ENCODE data around the gene IKZF1.

DNA sequence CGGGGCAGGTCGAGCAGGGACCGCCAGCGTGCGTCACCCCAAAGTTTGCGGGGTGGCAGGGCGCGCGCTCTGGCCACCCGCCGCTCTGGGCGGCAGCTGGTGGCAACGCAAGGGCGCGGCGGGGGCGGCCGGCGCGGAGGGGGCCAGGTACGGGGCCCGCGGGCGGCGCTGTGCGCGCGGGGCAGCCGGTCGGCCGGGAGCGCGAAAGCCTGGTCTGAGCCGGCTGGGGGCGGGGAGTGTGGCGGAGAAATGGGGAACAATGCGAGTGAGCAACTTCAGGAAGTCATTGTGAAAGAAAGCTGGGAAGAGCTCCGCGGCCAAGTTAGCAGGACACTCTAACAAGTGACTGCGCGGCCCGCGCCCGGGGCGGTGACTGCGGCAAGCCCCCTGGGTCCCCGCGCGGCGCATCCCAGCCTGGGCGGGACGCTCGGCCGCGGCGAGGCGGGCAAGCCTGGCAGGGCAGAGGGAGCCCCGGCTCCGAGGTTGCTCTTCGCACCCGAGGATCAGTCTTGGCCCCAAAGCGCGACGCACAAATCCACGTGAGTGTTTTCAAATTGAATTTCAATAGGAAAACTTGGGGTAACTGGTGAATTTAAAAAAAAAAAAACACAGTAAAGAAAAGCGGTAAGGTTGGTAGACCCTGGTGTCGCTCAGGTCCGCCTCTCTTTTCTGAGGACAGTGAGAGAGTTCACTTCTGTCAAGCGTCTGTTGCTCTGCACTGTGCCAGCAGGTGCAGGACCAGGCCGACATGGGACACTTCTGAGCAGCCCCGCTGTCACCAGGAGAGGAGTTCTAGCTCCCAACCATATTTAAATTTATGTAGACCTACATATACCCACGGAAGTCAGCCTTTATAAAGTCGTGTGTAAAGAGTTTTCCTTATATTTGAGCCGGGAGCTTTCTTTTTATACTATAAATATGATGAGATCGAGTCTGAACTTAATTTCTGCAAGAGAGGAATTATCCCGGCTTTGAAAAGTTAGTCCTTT, at the start of gene IKZF1:
TSS of gene IKZF1 (plus strand) at position 333 of the 989 bp plus-strand sequence.
- PRO-cap, result bidirectional peak, plus-strand start at position 286 of the sequence, minus-strand start at position 216 of the sequence; unidirectional peak, minus-strand start at position 375 of the sequence

DNA sequence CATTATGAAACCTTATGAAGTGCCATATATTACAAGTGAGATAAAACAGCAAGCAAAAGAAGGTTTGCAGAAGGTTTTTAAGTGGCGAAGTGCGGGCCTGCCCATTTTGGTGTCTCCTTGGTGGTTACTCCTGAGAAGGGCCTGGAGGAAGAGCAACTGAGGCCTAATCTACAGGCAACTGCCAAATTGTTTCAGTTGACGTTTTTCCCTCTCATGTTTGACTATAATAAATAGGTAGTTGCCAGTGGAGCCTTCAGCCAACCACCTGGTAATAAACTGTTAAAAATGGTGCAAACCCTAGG, 3.6 kb downstream of the IKZF1 start:
- PRO-cap, result no peak

GRCh38 chr7:50308433-50309630, 4.3 kb downstream of the IKZF1 start:
- PRO-cap, result no peak

DNA sequence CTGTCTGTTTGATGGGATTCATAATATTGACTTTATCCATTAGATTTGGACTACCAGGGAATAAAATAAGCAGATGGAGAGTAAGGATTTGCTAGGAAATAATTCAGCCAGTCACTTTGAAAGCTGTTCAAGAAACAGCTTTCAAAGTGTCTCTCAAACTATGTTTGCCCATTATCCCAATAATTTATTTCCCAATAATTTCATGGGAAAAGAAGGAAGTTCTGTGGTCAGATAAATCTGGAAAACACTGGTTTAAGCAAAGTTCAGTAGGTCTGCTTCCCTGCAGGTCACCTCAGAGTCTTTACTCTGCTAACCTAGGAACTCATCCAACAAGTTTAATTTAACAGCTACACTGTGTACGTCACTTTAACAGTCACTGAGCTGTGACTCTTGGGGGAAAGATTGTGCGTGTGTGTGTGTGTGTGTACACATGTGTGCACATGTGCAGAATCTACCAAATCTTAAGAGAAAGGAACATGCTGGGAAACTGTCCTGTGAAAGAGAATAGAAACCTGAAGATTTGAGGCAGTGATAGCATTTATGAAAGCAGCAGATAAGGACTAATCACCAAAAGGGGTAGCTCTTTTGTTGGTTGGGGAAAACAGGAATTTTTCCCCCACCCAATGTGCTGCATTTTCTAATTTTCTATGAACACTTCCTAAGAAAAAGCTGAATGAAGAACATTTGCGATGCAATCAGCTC, 62.5 kb downstream of the IKZF1 start:
- PRO-cap, result no peak

GRCh38 chr7:50534748-50535298, 30.4 kb downstream of the DDC start:
- PRO-cap, result no peak

DNA sequence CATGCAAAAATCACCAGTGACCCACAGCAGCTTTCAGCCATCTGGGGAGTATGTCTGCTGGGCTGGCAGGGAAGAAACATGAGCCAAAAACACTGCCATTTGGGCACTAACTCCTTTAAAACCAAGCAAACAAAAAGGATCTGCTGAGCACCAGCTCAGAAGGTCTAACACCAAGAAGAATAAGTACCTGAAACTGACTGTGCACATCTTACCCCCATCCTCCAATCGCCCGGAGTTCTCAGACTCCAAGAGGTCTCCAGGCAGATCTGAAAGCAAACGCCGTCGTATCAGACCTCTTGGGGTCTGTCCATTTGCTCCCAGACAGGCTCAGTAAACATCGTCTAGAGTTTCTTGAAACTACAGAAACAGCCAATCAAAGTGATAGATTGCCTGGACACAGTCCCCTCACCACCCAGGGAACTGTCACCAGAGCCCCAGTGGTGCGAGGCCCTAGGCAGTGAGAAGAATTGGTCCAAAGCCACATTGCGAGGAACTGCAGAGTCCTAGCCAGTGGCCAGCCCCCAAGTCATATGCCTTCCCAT, 80.3 kb upstream of the DDC start:
- PRO-cap, result no peak

GRCh38 chr7:50656630-50656988, 91.4 kb upstream of the DDC start:
- PRO-cap, result no peak

DNA sequence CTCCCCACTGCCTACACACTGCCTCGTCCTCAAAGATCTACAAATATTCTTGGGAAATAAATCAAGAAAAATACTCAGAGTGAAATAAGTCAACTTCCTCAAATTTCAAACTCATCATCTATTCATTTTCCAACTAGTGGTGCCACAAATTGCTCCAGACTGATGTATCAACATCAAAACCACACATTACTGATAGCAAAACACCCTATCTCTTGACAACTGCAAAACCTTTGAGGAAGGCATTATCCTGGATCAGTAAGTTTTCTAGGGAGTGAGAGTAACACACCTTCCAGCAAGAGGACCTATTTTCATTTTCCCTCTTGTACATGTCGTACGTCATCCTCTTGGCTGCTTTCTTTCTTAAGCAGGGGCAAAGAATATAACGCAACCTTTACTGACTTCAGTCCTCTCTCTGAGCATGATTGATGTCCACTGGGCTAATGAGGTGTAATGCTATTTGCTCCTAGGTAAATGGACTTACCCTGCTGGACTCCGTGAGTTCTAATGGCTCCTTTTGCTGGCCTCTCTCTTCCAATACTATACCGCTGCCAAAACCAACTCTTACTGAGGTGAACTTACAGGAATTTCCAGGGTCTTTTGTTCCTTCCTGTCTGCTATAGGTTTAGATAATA, 87.5 kb downstream of the GRB10 start:
- PRO-cap, result no peak

- PRO-cap, result no peak
Observed at GRCh38 chr7:50697646-50698251, 84.9 kb downstream of the GRB10 start.

- PRO-cap, result no peak
Observed at GRCh38 chr7:50712568-50712898, 70.2 kb downstream of the GRB10 start.

DNA sequence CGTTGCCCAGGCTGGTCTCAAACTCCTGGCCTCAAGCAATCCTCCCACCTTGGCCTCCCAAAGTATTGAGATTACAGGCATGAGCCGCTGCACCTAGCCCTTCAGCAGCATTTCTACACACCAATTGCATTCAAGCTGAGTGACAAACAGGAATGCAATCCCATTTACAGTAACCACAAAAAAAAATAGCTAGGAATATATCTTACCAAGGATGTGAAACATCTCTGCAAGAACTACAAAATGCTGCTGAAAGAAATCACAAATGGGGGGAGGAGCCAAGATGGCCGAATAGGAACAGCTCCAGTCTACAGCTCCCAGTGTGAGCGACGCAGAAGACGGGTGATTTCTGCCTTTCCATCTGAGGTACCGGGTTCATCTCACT, 115.9 kb upstream of the GRB10 start:
- PRO-cap, result unidirectional peak, plus-strand start at position 259 of the sequence

DNA sequence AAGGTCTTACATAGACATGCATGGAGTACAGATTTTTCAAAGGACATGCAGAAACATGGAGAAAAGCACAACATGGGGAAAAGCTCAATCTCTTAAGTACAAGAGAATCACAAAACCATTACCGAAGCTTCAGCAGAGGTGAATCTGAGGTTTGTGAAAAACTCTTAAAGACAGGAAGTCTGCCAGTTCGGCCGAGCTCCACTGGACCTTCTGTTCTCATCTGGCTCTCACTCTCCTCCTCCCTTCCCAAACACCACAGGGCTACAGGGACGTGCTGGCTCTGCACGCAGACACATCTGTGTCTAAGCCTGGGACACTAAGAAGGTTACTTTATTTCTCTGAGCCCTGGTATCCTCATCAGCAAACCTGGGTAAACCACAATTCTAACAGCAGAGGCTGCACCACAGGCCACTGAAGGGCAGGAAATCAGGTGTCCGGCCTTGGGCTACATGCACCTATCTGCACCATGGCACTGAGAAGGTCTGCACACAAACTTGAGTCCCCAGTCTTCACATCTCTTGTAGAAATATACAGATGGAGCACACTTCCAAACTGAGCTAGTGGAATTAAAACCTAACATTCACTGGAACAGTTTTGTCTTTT, 133.8 kb downstream of the COBL start:
- PRO-cap, result no peak

GRCh38 chr7:51265253-51266058, 51.2 kb downstream of the COBL start:
- PRO-cap, result no peak

DNA sequence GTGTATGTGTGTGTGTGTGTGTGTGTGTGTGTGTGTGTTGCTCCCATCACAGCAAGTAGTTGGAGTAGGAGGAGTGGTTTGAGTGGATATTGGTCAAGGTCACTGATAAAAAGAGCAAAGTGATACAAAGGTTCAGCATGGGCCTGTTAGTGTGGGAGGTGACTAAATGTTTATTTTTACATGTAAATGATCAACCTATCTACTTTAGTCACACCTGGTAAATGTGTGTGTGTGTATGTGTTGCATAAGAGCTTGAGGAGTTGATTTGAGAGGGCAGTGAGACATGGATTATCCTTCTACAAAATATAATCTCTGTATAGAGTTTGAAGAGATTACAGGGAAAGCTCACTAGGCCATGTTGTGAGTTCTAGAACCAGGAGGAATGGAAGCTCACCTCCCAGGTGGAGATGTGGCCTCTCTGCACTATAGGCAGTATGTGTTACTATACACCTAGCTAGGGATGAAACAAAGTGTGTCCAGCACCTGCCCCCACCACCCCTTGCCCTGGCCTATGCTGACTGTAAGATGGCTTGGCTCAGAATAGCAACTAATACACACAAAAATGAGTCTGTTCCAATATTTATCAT, 12.0 kb upstream of the COBL start:
- PRO-cap, result no peak

GRCh38 chr7:52273639-52274171, 761.7 kb upstream of the POM121L12 start:
- PRO-cap, result no peak

GRCh38 chr7:52935773-52936133, 99.7 kb upstream of the POM121L12 start:
- PRO-cap, result no peak

GRCh38 chr7:55005230-55005654, 13.6 kb upstream of the EGFR start:
- PRO-cap, result no peak

DNA sequence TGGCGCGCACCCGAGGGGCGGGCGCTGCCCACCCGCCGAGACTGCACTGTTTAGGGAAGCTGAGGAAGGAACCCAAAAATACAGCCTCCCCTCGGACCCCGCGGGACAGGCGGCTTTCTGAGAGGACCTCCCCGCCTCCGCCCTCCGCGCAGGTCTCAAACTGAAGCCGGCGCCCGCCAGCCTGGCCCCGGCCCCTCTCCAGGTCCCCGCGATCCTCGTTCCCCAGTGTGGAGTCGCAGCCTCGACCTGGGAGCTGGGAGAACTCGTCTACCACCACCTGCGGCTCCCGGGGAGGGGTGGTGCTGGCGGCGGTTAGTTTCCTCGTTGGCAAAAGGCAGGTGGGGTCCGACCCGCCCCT, 952 bp downstream of the EGFR start:
- PRO-cap, result no peak

DNA sequence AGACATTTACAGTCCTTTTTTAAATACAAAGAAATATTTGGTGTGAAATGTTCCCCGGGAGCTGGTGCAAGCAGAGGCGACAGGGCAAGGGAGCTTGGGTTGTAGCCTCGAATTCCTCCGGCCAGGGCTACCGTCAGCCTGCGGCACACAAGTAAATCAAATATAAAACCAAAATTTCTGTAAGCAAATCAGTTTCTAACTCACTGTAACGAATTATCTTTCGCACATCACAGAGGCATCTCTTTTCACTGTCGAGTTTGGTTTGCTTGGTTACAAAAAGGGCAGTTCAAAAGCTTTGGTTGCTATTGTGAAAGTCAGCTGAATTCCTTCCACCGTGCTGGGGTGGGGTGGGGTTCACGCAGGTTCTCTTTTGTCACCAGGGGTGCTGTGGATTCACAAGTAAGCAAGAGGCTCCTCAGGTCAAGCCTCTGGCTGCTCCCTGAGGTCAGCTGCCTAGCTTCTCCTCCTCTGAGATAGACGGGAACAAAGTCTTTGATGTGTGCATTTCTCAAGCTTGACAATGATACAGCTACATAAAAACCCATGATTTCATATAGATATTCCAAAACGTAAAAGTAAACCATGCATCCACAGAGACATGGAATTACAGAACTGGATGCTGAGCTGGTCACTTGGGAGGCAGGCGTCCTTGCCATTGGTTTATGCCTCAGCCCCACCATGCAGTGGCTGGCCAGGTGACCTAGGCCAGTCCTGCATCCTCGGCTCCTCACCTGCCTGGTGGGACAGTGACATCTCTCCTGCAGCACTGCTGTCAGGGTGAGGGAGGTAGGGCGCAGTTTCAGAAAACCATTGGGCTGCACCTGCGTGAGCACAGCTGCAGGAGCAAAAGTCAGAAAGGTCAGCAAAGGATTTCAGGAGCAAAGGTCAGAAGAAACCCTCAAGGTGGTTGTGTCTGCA, 47.8 kb downstream of the EGFR start:
- PRO-cap, result no peak

DNA sequence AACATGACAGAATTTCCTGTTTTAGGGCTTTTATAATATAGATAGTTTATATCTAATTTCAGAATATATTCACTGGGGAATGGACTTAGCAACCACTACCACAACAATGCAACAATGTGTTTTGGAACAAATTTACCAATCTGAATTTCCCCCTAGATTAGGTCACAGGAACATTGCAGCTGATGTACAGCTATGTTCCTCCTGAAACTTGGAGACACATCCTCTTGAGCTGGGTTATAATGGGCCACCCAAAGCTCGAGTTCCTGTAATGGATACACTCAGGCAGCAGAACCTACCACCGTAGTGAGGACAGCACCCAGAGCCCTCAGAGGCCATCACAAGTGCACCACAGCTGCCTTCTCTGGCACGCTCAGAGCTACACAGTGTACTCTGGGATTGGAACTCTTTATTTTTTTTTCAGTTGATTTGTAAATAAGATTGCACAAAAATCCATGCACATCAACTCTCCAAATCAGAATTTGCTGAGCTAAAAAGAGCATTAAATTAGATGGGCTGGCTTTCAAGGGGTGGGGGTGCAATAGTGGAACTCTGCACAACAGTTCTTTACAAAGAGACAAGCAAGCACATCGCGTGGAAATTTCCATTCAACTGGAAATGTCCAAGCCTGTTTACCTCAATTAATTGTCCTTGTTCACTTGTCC, 56.7 kb downstream of the EGFR start:
- PRO-cap, result no peak

Measured in neural crest cell (in vitro differentiated cells).